Neural crest cell (in vitro differentiated cells): Measurements from ENCODE around the gene PLG.

- PRO-cap, result no peak
Observed at GRCh38 chr6:160095708-160096138, 25.9 kb upstream of the SLC22A1 start.

DNA sequence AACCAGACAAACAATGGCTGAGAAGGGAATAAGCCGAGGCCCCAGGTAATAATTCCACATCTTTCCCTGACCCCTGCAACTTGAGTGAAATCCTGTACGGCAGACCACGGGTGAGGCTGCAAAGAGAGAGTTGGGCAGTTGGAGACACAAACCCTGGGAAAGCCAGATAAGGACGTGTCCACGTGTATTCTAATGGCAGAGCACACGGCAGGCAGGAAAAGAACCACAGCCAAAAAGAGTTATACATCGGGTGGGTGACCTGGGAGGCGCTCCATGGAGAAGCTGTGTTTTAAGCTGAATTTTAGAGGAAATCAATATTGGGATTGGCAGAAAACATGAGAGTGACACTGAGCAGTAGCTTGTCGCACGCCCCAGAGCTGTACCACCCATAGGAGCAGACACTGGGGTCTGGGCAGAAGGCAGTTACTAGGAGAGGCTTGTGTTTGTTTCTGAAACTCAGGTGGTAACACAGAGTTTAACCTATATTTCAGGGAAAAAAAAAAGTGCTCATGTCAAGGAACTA lies 6.3 kb downstream of the SLC22A1 start:
- PRO-cap, result no peak

- PRO-cap, result no peak
Observed at GRCh38 chr6:160162202-160162642, 40.6 kb downstream of the SLC22A1 start.

DNA sequence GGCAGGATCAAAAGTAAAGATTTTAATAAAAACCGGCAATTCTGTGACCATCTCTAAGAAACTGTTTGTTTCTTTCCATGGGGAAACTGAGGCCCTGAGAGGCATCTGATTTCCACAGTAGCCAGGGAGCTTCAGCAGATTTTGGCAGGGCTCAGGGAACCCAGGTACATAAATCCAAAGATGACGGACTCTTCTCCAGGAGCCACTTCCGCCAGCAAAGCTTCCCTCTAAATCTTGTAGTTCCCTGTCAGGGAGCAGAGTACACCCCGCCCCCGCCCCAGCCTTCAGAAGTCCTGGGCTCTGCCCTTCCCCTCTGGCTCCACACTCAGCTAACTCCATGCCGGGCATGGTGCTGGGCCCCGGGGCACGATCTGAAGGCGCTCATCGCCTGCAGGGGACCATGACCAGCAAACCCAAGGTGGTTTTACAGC lies 41.3 kb upstream of the SLC22A2 start:
- PRO-cap, result no peak

DNA sequence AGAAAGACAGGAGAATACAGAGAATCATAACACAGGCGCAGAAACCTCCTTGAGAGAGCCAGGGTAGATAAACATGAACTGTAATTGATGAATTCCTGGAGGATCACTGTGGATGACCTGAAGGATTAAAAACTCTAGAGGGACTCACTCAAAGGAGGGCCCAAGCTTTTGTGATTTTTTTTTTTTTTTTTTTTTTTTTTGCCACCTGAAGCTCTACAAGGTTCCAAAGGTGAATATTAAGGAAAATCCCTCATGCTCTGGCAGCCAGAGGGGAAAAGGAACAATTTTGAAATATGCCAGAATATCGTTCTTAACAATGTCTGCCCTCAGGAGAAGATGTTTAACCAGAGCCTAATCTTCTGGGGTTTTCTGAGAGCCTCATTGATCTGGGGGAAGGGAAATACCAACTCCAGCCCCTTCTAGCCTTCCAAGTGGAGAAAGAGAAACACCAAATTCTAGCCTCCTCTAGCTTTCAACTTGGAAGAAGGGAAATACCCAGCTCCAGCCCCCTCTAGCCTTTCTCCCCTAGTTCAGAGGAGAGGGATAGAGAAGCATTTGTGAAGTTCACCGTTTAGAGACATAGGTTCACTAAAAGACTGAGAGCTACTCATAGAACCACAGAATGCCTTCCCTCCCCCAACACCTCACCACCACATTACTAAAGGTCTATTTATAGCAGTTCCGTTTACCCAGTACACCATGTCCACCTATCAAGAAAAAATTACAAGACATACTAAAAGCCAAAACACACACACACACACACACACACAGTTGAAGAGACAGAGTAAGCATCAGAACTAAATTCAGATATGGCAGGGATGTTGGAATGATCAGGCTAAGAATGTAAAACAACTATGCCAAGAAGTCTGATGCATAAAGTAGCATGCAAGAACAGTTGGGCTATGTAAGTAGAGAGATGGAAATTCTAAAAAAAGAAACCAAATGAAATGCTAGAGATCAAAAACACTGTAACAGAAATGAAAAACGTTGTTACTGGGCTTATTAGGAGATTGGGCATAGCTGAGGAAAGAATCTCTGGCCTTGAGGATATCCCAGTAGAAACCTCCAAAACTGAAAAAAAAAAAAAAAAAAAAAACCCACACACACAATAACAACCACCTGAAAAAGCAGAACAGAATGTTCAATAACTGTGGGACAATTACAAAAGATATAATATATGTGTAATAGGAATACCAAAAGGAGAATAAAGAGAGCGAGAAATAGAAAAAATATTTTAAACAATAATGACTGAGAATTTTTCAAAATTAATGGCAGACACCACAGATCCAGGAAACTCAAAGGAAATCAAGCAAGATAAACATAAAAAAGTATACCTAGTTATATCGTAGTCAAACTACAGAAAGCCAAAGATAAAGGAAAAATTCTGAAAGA lies 52.2 kb downstream of the SLC22A3 start:
- PRO-cap, result no peak

- PRO-cap, result no peak
Observed at GRCh38 chr6:160421867-160422536, 73.8 kb downstream of the SLC22A3 start.

GRCh38 chr6:160667718-160668226 lies 3.7 kb upstream of the LPA start:
- PRO-cap, result no peak

DNA sequence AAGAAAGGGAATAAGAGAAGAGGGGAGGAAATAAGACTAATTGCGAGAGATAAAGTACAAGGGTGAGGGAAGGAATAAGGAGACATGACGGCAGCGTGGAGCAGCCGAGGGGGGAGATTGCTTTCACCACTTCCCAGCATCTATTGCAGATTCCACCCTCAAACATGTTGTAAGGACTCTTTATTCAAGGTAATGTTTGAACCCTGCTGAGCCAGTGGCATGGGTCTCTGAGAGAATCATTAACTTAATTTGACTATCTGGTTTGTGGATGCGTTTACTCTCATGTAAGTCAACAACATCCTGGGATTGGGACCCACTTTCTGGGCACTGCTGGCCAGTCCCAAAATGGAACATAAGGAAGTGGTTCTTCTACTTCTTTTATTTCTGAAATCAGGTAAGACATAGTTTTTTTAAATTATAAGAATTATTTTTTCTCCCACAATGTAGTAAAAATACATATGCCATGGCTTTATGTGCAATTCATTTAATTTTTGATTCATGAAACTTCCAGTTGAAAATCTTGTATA lies at the start of gene PLG:
Gene PLG (plus strand): TSS at position 285 of the 527 bp plus-strand sequence.
- PRO-cap, result no peak

- PRO-cap, result no peak
Observed at GRCh38 chr6:160707238-160707476, 5.1 kb downstream of the PLG start.

- PRO-cap, result no peak
Observed at GRCh38 chr6:160978106-160978637, 13.4 kb upstream of the MAP3K4 start.

- PRO-cap, result bidirectional peak, plus-strand start at chr6:160992257, minus-strand start at chr6:160992178; bidirectional peak, plus-strand start at chr6:160992479, minus-strand start at chr6:160992418
Observed at GRCh38 chr6:160992144-160992741, 674 bp downstream of the MAP3K4 start.

DNA sequence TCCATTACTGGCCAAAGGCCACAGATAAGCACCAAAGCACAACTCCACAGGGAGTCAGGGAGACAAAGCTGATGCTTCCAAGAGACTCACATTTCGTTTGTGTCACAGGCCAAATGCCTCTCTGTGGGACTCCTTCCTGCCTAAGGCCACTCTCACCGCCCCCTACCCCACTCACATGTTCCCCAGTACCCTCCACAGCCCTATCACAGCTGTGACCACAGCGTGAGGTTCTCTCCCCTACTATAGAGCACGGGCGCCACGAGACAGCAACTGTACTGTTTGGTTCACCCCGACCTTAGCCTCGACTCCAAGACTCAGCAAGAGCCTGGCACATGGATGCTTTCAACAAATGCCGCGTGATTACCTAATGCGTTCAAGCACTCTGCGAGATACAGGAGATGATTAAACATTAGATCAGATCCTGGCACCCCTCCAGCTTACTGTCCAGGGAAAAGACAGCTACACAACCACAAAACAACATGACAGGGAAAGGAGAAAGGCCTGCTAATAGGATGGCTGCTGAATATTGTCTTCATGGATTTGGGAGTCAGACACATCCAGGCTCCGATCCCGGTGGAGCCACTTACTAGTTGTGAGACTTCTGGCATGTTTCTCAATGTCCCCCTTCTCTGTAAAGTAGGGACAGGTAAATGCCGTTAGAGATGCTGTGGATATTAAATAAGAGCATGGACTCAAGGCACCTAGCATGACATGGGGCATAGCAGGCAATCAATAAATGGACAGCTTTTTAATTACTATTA lies 105.4 kb downstream of the AGPAT4 start:
- PRO-cap, result no peak

GRCh38 chr6:161254717-161255484 lies 19.0 kb downstream of the AGPAT4 start:
- PRO-cap, result no peak

GRCh38 chr6:161406583-161407044 lies 132.8 kb upstream of the AGPAT4 start:
- PRO-cap, result no peak

- PRO-cap, result no peak
Observed at GRCh38 chr6:162056389-162056748, 671.2 kb downstream of the PRKN start.

DNA sequence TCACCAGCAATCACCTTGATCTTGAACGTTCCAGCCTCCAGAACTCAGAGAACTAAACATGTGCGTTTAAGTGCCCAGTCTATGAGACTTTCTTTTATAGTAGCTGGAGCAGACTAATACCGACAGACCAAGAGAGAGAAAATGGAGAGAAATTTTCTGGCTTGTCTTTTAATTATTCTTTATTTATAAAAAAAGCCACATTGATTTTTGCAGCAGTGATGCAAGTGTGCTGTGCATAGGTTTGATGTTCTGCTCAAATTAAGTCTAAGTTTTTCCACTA lies 366.1 kb downstream of the PRKN start:
- PRO-cap, result no peak

- PRO-cap, result no peak
Observed at GRCh38 chr6:162728145-162728522, 360 bp downstream of the PACRG start.

DNA sequence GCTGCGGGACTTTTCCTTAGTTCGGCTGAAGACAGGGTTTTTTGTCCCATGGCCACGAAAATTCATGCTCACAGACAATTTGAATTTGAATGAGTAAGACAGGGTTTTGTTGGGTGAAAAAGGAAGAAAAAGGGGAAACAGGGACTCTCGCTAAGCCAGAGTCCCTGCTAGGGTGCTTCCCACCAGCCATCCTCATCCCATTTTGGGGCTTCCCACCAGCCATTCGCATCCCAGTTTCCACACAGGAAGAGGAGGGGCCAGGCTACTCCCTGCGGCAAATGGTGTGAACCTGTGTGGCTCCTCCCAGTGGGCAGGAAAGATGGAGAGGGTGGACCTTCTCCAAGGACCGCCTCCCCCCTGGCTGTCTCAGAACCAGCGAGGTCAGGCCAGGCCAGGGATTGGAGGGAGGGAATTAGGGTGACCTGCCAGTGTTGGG lies 326.8 kb downstream of the PACRG start:
- PRO-cap, result unidirectional peak, minus-strand start at position 204 of the sequence; unidirectional peak, minus-strand start at position 227 of the sequence

DNA sequence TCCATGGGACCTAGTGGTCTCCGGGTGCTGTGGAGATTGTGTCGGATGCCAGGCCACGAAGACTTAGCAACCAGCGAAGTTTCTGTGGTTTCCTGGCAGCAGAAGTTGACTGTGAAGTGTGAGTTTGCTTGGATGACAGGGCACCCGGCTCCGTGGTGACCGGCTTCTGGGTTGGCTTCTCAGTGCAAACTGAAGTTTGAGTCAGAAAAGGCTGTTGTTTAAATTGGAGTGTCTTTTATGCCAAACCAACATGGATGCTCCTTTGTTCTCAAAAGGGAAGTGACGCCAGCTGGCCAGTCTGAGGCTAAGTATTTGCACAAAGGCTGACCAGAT lies 164.9 kb upstream of the QKI start:
- PRO-cap, result no peak

DNA sequence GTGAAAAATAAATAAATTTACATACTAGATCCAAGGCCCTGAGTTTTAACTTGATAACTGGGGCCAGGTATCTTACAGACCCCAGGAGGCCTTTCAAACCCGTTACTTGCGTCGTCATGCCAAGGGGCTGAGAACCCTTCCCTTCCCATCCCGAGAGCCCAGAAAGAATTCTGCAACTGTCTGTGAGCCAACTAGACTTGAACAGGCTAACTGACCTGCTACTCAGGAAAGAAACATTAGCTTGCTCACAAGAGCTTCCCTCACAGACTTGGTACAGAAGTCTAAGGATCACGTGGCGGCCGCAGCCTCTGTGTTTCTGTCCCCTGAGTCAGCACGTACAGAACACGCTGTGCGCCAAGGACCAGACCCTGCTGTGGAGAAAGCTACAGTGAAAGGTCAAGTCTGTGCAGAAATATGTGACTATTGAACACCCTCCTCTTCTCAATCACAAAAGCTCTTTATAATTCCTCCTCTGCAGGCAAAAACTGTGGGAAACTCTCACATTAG lies 151.4 kb upstream of the QKI start:
- PRO-cap, result bidirectional peak, plus-strand start at position 338 of the sequence, minus-strand start at position 330 of the sequence